BE2C (cell line): ENCODE measurements around the genes ACP2, MYBPC3, TRIM49B and OR4S2.

GRCh38 chr11:47248206-47249710, at the start of gene ACP2:
Gene ACP2, minus strand, starts transcription at chr11:47248814.
- RRBS = 2% methylated on average over 13 of the region's 55 CpGs

DNA sequence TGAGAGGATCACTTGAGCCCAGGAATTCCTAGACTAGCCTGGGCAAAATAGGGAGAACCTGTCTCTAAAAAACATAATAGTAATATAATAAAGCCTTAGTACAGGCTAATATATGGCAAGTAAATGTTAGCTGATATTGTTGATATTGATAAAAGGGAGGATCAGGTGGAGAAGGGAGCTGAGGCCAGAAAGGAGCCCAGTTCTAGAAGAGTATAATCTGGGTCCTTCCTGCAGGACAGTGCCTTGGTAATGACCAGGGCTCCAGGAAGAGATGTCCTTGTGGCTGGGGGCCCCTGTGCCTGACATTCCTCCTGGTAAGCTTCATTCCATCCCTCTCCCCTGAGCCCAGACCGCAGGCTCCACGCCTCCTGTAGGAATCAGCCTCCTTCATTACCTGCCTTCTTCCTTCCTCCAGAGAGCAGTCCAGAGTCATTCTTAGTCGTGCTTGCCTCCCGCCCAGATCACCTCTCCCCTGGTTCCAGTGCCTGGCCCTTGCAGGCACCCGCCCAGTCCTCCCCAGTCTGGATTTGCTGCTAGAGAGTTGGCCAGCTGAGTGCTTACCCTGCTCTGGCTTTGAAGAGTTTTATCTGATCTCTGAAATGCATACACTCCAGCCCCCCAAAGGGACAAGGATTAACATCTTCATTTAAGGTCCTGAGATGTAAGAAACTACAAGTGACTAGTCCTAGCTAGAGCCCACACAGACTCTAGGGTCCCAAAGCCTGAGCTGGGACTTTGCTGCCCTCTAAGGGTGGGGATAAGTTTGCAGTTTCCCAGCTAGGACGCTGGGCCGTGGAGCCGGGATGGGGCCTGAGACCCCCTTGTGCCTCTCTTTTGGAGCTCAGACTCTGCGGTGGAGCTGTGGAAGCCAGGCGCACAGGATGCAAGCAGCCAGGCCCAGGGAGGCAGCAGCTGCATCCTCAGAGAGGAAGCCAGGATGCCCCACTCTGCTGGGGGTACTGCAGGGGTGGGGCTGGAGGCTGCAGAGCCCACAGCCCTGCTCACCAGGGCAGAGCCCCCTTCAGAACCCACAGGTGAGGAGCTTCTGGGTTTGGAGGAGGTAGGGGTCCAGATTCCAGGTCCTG, 1.5 kb downstream of the NR1H3 start:
- RRBS = no CpG with 5 or more reads among the region's 10 CpGs

GRCh38 chr11:47352430-47353452, at the start of gene MYBPC3:
Gene MYBPC3, minus strand, starts transcription at chr11:47352702.
- RRBS = no CpG with 5 or more reads among the region's 16 CpGs

- RRBS = no CpG with 5 or more reads among the region's 4 CpGs
These were observed 902 bp downstream of the SPI1 start for GRCh38 chr11:47377481-47377808.

GRCh38 chr11:47387779-47388593, 9.6 kb upstream of the SPI1 start:
- RRBS = no CpG with 5 or more reads among the region's 10 CpGs

DNA sequence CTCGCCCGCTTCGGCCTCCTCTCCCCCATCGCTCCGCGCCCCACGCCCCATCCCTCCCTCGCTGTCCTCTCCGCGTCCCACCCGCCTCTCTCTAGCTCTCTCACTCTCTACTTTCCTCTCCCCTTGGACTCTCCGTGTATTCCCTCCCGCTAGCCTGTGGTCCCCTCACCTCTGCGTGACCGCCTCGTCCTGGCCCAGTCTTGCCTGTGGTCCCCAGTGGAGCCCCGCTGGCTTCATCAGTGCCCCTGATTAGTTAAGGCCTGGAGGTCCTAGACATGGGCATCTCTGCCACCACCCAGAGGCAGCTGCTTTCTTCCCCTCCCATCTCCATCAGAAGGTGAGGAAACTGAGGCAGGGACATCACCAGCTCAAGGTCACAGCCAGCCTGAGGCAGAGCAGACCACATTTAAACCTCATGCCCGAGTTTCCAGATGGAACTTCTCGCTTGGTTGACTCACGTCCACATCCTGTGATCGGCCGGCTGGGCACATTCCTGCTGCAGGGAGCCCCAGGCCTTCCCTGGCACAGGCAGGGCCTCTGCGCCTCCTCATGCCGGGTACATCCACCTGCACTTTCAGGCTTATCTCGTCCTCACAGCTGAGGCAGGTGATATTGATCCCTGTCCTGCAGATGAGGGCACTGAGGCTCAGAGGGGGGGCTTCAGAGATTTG, 528 bp downstream of the SLC39A13 start:
- RRBS = 5% methylated on average over 3 of the region's 25 CpGs

DNA sequence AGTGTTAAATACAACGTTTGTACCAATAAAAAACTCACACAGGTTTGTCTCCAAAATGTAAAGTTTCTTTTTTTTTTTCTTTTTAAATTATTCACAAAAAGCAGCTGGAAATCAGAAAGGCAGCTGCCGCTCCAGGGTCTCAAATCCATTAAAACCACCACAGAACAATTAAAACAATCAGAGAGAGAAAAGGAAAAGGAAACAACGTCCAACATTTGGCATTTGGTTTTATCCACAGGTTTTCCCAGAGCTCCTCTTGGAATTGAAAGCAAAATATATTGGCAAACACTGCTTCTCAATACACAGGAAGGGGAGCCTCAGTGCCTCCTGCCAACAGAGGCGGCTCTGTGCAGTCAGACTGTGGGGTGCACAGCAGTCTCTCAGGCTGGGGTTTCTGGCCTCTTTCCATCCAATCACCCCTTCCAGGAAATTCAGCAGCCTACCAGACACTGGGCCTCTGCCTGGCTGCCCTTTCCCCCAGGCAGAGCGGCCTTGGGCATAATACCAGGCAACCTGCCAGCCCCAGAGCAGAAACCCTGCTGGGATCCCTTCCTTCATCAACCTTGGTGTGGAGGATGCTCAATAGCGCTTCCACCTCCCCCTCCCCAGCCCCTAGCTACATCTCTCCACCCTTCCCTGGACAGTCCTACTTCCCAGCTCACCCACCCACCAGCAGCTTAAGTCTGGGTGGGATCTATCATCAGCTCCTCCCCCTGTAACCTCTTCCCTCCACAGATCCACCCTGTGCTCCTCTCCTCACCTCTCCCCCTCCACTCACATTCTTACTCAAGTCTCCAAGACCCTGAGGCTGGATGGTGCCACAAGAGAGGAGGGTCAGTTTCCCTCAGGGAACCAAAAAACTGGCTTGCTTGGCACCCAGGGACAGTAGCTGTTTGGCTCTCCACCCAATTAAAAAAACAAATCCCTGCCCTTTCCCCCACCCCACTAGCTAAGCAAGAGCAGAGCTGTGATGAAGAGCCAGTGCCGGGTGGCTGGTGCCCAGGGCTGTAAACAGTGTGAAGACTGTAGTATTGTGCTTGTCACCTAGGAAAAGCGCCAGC, 17.9 kb upstream of the RAPSN start:
- RRBS = no CpG with 5 or more reads among the region's 8 CpGs

GRCh38 chr11:47497378-47497793, 48.5 kb upstream of the RAPSN start:
- RRBS = no CpG with 5 or more reads among the region's 6 CpGs

DNA sequence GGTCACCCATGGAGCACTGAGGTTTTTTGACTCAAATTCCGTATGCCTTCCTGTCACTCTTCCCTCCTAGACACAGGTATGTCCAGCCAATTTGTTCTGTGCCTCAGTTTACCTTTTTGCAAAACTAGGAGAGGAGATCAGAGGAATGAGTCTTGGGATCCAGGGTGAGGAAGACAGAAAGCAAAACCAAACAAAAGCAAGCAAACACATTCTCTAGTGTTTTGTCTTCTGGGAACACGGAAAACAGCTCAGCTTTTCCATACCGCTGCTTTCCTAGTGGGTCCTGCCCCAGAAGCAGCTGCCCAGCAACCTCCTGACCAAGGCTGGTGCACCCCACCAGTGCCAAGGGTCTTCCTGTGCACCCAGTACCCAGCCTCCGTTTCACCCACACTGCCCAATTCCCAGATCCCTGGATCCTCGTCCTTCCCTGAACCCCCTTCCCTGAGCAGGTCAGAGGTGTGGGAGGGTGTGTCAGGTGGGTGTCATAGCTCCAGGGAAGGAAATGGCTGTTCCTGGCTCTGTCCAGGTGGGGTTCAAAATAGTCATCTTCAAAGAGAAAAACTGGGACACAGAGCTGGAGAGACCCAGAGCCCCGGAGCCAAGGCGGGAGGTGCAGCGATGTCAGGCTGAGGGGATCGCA, 926 bp downstream of the C1QTNF4 start:
- RRBS = no CpG with 5 or more reads among the region's 9 CpGs

DNA sequence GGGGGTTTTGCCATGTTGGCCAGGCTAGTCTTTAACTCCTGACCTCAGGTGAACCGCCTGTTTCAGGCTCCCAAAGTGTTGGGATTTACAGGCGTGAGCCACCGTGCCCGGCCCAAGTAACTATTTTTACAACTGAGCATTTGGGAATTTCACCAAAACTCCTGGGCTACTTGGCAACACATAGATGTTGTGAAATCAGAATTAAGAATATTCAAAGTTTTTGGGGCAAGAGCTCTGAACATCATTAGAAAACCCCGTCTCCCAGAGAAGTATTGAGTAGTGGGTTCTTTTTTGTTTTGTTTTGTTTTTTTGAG, 1.8 kb downstream of the MTCH2 start:
- RRBS = no CpG with 5 or more reads among the region's 5 CpGs

DNA sequence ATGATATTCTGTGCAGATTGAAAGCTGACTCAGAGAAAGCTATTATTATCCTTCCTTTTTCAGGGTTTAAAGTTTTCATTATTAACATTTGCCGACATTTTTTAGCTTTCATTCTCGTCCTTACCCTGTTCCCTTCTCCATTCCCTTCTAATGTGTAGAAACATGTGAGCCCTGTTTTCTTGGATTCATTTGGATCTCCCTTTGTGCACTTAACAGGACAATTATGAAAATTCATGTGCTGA, 16.9 kb upstream of the NUP160 start:
- RRBS = no CpG with 5 or more reads among the region's 2 CpGs

- RRBS = no CpG with 5 or more reads among the region's 3 CpGs
These were observed 33.1 kb upstream of the PTPRJ start for GRCh38 chr11:47947354-47947587.

DNA sequence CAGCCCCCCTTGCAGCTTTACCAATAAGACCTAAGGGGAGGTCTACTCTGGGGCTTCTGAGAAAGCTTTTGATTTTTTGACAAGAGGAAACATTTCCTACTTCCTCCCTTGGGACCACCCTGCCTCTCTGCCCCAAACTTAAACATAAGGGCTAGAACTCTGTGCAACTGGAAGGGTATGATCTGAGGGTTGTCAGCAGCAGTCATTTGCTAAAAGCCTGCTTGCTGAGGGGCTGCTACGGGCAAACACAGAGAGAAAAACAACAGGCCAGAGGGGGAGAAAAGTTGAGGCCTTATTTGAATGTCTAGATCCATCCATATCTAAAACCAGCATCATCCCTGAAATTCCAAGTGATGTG, 29.8 kb upstream of the PTPRJ start:
- RRBS = no CpG with 5 or more reads among the region's 1 CpG

DNA sequence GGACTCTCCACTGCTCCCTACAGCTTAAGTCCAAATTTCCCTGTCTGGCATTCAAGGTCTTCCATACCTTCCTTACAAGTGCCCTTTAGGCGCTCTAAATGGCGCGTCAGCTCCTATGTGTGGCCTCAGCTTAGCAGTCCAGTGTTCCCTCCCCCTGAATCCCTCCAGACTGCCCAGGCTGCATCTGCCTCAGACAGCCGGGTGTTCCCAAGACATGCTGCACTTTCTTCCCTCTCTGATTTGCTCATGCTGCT, 45.2 kb downstream of the PTPRJ start:
- RRBS = no CpG with 5 or more reads among the region's 4 CpGs

- RRBS = no CpG with 5 or more reads among the region's 3 CpGs
These were observed 45.6 kb downstream of the PTPRJ start for GRCh38 chr11:48025926-48026447.

DNA sequence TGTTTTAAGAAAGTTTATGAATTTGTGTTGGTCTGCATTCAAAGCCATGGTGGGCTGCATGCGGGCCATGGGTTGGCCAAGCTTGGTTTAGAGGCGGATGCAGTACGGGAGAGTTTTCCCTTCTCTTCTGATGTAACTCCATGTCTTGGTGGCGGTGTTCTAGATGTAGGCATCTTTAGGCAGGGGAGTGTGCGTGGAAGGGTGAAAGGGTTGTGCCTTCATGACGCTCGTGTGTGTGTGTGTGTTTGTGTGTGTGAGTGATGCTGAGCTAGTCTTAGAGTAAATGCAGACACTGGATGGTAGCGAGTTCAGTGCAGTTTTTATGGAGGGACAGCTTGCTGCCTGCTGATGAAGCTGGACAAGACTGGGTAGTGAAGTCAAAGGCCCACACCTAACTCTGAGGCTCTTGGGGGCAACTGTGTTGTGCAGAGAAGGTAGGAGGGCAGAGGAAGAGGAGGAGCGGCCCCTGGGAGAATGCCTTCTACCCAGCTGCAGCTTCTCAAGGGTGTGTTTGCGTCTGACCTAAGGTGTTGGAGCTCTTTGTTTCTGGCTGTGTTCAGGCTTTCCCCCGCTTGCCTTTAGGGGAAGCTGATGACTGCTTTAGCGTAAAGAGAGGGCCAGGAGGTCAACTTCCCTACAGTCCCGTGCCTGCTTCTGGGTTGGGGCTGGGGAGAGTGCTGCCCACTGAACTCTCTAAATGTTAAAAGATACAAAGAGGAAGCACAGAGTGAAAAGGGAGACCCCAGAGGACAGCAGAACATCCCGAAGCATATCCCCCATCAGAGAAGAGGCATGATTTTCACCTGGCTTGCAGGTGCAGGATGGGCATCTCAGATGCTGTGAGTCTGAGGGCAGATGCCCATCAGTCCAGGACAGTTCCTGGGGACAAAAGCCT, 99.1 kb downstream of the PTPRJ start:
- RRBS = no CpG with 5 or more reads among the region's 14 CpGs

DNA sequence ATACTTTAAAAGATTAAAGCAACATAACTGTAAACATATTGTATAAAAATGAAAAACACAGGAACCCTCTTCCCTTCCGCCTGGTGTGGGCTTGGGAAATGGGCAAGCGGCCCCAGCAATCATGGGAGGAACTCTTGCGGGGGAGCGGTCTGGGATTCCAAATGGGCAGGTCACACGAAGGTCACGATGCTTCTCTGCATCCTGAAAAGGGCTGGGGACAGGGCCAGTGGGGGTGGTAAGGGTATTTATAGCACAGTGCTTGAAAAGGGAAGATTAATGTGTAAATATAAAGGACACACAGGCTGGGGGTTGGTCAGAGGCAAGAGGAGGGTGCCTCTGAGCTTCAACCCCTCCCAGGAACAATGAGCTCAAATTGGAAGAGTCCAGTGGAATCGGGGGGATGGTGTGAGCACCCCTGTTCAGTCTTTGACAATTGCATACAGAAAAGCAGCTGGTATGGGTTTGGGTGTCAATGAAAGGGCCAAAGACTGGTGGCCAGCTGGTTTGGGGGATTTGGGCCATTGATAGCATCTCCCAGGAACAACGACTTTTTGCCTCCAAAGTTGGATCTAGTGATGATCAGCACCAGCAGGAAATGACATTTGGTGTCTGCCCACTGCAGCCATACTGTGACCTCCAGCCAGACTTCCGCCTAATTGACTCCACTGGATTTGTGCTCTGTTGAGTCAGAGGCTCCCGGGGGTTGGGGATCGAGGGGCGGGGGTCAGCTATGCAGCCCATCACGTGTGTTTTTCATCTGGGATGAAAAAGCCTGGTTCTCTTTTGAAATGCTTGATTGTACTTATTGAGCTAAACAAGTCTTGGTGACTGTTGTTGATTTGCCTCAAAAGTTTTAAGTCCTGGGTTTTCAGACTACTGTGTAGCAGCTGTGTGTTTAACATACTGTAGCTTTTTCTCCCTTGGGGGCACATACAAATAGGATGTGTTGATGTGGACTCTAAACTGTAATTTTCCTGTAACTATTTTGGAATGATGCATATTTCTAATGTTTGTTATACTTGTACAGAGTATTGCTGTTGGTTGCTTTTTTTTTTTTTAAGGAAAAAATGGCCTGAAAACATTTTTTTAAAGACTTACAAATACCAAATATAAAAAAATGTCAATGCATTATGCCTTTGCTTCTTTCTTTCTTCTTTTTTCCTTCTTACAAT, 46.5 kb upstream of the OR4B1 start:
- RRBS = no CpG with 5 or more reads among the region's 13 CpGs

- RRBS = no CpG with 5 or more reads among the region's 4 CpGs
These were observed 45.7 kb upstream of the OR4B1 start for GRCh38 chr11:48170884-48171317.

DNA sequence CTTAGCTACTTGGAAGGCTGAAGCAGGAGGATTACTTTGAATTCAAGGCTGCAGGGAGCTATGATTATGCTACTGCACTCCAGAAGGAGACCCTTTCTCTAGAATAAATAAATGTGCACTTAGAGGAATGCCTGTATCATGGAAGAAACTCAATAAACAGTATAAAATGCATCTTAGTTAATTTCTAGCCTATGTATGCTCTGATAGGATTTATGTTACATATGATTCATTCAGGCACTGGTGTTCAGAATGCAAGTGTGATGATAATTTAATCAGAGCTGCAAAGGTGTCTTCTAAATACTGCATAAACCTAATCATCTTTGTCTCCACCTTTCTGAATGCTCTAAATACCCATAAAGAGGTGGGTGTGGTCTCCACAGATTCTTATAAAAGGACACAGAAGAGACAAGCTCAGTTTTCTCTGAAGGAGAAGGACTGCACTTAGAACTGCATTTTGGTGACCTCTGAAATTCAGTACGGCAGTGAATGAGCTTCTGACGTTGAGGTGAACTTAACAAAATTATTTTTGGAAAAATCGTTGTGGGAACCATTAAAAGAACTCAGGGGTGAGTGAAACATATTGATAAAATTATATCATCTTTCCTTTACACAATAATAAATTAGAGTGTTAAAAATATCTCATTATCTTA, at the start of gene TRIM49B:
Gene TRIM49B (plus strand): TSS at position 414 of the 650 bp plus-strand sequence.
- RRBS = no CpG with 5 or more reads among the region's 3 CpGs

- RRBS = no CpG with 5 or more reads among the region's 3 CpGs
These were observed at the start of gene OR4S2 for GRCh38 chr11:55647909-55648534. Gene OR4S2, plus strand, starts transcription at chr11:55648327.